Foreskin fibroblast (primary cell): ENCODE data around the gene STRIT1.

DNA sequence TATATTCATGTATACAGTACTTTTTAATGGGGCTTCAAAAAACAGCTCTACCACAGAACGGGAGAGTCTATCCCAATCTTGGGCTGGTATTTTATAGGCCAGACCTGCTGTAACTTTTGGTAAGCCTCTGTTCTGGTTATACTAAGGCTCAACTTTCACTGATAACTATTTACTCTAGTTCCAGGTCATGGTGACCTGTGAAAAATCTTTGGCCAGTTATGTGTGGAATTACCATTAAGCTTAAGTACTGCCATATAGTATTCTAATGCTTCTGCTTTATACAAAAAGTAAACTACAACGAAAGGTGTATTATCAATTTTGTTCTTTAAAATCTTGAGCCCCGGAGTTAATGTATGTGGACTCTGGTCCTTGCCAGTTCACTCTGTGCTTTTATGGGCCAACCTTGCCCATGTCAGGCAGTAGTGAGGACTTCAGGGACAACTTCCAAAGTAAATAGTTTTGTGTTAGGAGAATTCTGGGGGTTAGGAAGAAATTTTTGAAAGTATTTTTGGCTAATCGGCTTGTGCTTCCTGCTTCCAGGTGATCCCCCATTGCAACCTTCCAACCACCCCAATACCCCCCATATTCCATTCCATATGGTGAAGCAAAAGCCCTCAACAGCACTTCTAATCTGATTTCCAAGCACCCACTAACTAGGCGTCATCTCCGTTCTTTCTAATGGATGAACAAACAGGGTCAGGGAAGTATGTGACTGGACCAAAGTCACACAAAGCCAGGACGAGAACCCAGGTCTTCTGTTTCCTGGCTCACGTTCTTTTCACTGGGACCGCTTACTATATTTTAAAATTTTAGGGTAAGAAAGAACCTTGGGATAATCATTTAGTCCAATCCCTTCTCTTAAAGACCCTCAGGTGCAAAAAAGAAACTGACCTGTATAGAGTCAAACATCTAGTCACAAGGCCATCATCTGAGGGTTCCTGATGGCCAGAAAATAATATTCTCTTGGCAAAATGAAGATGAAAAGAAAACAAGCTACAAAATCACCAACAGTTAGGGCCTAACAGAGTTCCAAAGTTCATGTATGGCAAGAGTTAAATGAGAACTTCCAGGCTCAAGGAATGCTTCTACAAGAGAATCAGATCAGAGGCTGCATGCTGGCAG is 6.1 kb downstream of the SIAH2 start:
- RRBS = no CpG with 5 or more reads among the region's 9 CpGs

- RRBS = no CpG with 5 or more reads among the region's 2 CpGs
Observed at GRCh38 chr3:150771500-150771980, 8.6 kb upstream of the SIAH2 start.

- RRBS = no CpG with 5 or more reads among the region's 43 CpGs
Observed at GRCh38 chr3:150779039-150779695, 16.2 kb upstream of the SIAH2 start.

DNA sequence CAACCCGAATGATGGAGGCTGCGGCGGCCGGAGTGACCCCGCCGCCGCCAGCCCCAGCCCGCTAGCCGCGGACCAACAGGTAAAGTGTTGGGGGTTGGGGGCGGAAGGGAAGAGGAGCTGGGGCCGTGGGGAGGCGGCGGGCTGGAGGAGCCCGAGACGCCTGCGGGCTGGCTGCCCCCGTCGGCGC is 287 bp downstream of the MED12L start:
- RRBS = 1% methylated on average over 8 of the region's 20 CpGs

- RRBS = no CpG with 5 or more reads among the region's 2 CpGs
Observed at GRCh38 chr3:151202656-151203048, 364 bp downstream of the GPR171 start.

GRCh38 chr3:152268283-152268486 is 544 bp upstream of the MBNL1 start:
- RRBS = no CpG with 5 or more reads among the region's 5 CpGs

DNA sequence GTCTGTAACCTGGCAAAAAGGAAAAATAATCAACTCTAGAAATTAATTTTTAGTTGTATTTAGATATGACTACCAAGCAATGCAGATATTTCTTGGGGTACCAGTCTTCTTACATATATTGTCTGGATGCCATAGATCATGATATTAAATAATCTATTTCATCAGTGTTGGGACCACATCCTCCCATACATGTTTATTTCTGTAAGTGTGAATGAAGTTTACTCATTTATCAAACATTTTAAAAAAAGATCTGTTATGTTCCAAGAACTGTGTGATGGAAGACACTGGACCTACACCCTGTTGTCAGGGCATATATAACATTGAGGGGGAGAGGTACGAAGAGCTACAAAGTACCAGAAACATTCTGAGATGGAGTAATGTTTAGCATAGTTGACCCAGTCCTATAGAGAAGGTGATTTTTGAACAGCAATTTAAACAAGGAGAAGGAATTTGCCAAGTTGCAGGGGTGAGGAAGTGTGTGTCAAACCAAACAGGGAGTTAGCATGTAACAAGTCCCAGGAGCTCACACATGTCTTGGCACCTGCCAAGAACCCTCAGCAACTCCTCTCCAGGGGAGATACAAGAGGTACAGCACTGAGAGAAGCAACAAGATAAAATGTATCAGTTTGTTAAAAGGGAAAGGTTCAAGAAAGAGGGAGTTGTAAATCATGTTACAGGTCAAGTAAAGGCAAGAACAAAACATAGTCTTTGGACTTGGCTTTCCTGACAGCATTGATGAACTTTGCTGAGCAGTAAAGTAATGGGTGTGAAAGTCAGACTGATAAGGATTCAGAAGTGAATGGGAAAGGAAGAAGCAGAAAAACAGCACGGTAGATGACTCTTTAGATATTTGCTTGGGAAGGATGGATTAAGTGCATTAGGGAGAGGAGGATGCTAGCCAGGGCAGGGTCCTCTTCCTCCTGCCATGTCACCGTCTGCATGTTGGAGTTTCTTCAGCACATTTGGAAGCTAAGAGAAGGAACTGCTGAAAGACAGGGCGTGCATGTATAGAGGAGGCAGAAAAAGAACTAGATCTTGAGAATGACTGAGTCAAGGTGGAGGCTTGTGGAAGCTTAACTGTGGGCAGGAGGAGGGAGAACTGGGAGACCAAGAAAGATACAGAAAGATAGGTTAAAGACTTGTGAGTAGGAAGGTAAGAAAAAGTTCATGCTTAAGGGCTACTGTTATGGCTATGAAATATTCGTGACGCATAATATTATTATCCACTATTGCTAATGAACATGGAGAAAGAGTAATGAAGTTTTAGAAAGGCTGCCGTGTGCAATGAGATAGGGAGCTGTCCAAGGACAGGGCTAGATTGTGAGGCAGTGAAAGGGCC is 27.0 kb downstream of the MBNL1 start:
- RRBS = no CpG with 5 or more reads among the region's 7 CpGs

DNA sequence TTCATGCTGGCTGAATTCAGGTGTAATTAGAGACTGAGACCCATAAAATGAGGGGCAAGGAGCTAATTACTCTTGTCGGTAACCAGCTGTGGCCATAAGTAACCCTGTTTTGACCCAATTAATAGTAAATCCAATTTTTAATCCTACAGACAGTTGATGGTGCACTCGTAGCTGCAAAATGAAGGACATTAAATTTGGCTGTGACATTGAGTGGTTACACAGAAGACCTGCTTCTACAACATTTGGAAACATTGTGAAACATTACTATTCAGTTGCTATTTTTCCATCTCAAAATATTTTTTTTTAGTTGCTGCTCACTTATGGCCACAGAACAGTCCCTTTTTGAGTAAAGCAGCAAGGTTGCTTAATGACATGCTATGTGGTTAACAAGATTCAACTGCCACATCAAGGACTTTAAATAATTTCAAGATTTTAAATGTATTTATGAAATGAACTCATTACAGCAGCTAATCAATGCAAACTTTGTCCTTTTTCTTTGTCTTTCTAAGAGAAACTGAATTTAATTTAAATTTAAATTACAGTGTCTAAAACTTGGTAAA is 33.1 kb downstream of the MBNL1 start:
- RRBS = no CpG with 5 or more reads among the region's 2 CpGs

GRCh38 chr3:152372505-152373620 is 104.1 kb downstream of the MBNL1 start:
- RRBS = no CpG with 5 or more reads among the region's 14 CpGs

DNA sequence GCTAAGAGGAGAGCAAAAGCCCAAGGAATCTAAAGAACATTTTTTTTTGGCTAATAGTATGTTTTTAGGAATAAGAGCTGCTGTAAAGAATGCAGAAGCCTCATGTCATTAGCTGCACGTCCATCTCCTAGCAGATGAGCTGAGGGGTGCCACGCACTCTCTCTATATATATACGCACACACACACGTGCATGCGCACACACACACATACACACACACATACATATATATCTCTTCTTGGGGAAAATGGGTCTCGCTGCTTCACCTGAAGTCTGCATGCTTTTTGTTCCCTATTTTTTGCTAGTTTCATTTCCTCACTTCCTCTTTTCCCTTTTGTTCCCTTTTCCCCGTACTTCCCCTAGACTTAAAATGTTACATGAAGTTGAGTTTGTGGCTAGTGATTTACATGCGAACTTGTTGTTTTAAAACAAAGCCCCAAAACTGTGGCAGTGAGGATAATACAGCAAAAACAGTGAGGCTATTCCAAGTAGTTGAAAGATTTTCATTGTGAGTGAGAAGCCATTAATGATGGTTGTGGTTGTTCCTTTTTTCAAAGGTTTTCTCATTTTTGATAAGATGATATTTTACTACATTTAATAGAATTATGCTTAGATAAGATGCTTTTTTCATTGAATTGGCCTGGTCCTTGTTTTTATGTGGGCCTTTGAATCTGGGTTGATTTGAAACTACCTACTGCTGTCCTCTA is 108.0 kb downstream of the MBNL1 start:
- RRBS = no CpG with 5 or more reads among the region's 8 CpGs

- RRBS = no CpG with 5 or more reads among the region's 7 CpGs
Observed at GRCh38 chr3:152402944-152404077, 134.6 kb downstream of the MBNL1 start.

DNA sequence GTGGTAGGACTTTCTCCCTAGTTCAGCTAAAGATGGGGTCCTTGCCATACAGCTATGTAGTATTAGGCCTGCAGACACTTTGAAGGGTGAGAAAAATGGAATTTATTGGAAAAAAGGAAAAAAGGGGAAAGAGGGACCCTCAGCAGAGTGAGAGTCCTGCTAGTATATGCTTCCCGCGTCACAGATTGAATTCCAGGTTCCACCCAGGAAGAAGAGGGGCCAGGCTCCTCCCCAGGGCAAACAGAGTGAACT is 176.1 kb upstream of the P2RY1 start:
- RRBS = no CpG with 5 or more reads among the region's 2 CpGs

GRCh38 chr3:153541818-153542329 is 379.8 kb downstream of the RAP2B start:
- RRBS = no CpG with 5 or more reads among the region's 3 CpGs

- RRBS = no CpG with 5 or more reads among the region's 2 CpGs
Observed at GRCh38 chr3:153552880-153553122, 390.8 kb downstream of the RAP2B start.

DNA sequence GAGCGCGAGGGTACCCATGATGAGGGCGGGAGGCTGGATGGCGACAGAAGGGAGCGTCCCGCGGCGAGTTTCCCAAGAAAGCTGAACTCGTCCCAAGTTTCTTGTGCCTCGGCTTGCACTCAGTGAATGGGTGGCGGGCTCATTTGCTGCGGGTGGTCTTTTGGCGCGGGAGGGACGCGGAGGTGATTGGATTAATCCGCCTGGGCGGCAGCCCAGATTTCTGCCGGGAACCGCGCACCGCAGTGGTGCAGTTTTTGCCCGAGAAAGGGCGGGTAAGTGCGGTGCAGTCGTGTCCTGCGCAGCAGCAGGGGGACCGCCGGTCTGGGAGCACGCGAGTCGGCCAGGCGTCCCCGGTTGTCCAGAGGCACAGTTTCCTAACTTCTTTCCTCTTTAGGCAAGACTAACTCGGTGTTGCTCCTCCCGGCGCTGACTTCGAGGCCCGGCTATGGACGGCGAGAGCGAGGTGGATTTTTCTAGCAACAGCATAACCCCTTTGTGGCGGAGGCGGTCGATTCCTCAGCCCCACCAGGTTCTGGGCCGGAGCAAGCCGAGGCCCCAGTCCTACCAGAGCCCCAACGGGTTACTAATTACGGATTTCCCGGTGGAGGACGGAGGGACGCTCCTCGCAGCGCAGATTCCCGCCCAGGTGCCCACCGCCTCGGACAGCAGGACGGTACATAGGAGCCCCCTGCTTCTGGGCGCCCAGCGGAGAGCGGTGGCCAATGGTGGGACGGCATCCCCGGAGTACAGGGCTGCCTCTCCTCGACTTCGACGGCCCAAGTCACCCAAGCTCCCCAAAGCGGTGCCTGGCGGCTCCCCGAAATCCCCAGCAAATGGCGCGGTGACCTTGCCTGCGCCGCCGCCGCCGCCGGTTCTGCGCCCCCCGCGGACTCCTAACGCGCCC is 610 bp downstream of the ARHGEF26 start:
- RRBS = 1% methylated on average over 27 of the region's 82 CpGs

GRCh38 chr3:154135389-154136006 is 14.3 kb downstream of the ARHGEF26 start:
- RRBS = no CpG with 5 or more reads among the region's 5 CpGs

- RRBS = no CpG with 5 or more reads among the region's 53 CpGs
Observed at GRCh38 chr3:154888978-154889859, 190.9 kb upstream of the MME start.

DNA sequence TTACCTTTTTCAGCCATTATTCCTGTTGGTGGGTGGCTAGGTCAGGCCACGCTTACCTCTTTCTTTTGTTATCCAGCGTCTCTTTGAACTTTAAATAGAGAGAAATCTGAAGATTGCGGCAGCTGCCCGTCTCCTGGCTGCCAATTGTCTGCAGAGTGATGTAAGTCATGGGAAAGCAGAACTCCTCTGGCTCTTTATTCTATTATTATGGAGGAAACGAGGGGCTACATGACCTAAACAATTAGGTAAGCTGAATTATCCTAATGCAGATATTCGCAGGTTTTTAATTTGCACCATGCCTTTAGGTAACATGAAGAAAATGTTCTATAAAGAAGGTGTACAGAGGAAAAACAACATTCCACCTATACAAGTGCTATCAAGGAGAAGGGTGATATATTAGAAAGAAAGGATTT is at the start of gene STRIT1:
Gene STRIT1, minus strand, starts transcription at position 68 of the 413 bp plus-strand sequence.
- RRBS = no CpG with 5 or more reads among the region's 6 CpGs

DNA sequence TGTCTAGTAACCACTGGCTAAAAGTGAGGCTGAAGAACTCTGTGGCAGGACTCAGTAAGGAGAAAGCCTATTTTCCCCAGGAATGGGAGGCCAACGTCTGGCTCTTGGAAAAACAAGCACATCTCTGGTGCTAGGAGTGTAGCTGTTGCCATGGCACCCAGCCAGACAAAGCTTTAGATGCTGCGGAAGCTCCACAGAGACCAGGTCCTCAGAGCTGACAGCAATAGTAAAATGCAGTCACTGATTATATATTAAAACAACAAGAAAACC is 124.9 kb upstream of the STRIT1 start:
- RRBS = no CpG with 5 or more reads among the region's 2 CpGs